Measurements from ENCODE around the genes TBCB and ZNF569.

DNA sequence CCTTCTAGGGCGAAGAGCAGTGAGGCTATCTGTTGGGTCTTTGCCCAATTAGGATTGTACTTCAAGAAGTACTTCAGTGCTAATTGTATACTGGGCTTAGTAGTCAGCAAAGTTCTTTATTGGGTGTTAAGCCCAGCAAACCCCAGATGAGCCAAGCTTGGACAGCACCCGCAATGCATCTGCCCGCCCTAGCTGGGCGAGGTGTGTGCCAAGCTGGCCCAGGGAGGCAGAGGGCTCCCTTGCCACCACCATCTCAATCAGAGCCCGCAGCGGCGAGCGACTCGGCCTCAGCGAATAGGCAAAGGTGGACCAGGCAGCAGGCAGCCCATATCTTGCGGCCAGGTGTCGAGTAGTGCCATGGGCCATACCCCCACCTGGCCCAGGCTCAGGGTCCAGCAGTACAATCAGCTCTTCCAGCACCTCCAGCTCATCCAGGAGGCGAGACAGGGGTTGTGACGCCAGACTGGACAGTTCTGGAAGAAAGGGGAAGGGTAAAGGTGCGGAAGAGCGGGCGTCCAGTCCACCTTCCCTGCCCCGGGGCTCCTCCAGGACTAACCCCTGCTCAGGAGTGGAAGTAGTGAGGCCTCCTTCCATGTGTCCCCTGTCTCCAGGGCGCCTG lies 3.0 kb downstream of the IGFLR1 start:
- RRBS, result no CpG with 5 or more reads among the region's 19 CpGs

GRCh38 chr19:35740250-35741436 lies 1.6 kb downstream of the IGFLR1 start:
- RRBS, result 8% methylated on average over 24 of the region's 88 CpGs

GRCh38 chr19:35746316-35746559 lies 787 bp downstream of the PSENEN start:
- RRBS, result no CpG with 5 or more reads among the region's 2 CpGs

- RRBS, result no CpG with 5 or more reads among the region's 8 CpGs
These were observed 983 bp downstream of the HSPB6 start for GRCh38 chr19:35755930-35756161.

DNA sequence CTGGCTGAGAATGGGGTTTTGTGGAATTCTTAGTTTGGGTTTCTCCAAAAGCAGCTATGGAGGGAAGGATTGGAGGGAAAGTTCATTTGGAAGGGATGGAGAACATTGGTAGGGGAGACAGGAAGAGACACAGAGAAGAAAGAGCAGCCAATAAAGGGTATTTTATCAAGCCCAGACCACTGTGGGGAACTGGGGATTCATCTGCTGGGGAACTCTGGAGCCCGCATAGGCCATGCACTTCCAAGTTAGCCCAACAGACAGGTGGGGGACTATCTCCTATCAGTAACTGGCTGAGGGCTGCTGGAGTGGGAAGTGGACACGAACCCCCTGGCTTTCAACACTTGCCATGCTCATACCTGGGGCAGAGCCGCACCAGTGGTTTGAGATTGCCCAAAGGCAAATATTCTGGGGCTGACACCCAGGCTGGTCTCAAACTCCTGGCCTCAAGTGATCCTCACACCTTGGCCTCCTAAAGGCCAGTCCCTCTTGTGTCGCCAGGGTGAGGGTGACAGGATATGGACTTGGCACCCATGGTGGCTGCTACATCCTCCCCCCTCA lies 15.3 kb upstream of the HCST start:
- RRBS, result no CpG with 5 or more reads among the region's 4 CpGs

DNA sequence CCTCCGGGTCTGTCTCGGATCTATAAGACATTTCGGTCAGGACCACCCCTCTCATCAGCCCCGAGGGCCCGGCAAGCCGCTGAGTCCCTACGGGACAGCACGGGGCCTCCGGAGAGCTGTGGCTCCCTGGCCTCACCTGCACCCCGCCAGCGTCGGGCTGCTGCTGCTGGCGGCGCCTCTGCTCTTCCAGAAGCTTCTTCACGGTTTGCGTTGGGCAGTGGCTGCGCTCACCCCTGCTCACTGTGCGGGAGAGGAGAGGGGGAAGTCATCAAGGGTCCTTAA lies 3.8 kb upstream of the HCST start:
- RRBS, result 19% methylated on average over 8 of the region's 18 CpGs

- RRBS, result no CpG with 5 or more reads among the region's 72 CpGs
These were observed at the start of gene TBCB for GRCh38 chr19:36115094-36115923. TBCB (plus strand) TSS chr19:36115468.

- RRBS, result no CpG with 5 or more reads among the region's 34 CpGs
These were observed 5.1 kb downstream of the TBCB start for GRCh38 chr19:36119985-36121119.

DNA sequence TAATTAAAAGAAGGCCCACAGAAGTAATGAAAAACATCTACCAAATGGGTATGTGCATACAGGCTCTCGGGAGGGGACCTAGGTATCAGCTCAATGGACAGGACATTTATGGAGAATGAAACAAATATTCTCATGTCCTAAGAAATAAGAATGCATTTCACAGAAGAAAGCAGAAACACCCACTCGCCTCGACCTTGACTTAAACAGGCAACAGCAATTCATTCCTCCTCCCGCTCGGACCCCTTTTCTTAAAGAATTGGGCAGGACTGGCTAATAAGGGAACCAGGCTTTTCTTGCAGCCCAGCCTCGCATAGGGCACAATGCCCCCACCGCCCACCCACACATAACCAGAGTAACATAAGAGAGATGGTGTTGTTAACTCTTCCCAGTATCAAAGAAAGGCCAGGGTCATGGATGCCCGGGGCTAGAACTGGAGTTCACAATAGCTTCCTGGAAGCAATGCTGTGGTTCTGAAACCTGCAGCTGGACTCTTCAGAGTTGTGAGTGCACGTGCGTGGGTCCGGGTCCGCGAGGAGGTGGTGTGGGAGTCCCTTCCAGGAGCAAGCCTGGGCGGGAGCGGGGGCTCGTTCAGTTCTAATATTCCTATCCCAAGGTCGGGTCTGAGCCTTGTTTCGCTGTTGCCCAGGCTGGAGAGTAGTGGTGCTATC lies 998 bp downstream of the ZFP82 start:
- RRBS, result 32% methylated on average over 4 of the region's 18 CpGs

- RRBS, result no CpG with 5 or more reads among the region's 6 CpGs
These were observed 1.1 kb upstream of the ZNF260 start for GRCh38 chr19:36529204-36529568.

- RRBS, result 14% methylated on average over 8 of the region's 41 CpGs
These were observed 70.7 kb upstream of the ZNF420 start for GRCh38 chr19:37007492-37008033.

DNA sequence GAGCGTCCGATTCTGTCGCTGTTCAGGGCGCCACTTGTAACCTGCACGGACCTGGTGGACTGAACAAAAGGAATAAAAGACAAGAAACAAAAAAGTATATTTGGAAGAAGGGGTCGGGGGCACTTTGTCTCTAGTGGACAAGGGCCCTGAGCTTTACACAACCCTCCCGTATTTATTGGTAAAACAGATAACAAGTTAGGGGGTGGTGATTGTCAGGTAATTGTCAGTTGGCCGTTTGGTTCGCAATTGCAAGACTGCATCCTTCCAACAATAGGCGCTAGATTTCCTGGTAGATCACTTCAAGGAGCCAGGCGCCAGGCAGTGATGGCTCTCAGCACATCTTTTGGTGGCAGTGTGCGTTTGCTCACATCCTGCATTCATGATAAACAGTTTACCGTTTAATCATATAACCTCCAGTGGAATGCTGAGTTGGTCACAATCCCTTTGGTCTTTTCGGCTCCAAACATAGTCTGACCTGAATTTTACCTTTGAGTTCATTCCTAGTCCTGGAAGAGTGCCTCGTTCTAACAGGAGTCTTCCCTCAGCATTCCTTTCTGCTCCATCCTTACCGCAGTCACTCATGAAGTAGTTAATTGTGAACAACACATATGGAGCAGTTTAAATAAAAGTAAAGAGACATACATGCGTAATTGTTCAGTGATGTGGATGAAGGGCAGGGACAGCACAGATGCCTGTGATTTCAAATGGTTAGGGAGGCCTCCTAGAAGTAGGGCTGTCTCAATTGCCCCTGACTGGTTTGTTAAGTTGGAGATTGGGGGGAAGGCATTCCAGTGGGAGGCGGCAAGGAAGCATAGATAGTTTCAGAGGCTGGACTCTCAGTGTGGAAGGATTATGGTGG lies 1.2 kb downstream of the ZNF875 start:
- RRBS, result no CpG with 5 or more reads among the region's 18 CpGs

- RRBS, result under 1% methylated on average over 22 of the region's 75 CpGs
These were observed at the start of gene ZNF569 for GRCh38 chr19:37466507-37467646. ZNF569 (minus strand) TSS chr19:37467444.

DNA sequence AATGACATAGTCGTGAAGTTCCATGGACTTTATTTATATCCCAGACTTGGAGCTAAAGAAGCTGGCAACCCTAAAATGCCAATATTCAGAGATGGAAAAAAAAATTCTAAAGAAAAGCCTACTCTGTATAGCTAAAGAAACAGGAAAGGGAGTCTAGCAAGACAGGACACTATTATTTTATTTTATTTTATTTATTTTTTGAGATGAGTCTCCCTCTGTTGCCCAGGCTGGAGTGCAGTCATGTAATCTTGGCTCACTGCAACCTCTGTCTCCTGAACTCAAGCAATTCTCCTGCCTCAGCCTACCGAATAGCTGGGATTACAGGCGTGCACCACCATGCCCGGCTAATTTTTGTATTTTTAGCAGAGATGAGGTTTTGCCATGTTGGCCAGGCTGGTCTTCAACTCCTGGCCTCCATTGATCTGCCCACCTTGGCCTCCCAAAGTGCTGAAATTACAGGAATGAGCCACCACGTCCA lies 24.3 kb downstream of the ZNF540 start:
- RRBS, result no CpG with 5 or more reads among the region's 5 CpGs

DNA sequence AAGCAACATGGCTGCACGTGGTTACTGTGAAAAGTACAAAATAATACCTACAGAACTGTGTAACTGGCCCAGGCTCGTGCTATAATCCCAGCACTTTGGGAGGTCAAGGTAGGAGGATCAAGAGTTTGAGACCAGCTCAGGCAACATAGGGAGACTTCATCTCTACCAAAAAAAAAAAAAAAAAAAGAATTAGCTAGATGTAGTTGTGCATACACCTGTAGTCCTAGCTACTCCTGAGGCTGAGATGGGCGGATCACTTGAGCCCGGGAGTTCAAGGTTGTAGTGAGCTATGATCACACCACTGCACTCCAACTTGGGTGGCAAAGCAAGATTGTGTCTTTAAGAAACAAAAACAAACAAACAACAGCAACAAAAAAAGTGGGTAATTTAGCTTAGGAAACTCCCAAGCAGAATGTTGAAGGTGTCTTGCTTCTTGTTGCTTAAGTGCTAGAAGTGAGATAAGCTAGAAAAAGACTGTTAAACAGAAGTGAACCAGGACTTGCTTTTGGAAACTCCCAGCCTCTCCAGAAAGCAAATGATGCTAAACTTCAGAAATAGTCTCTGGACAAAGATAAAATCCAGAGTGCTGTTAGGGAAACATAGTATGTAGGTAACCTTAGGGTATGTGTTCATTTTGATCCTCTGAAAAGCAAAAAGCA lies 16.4 kb upstream of the ZNF607 start:
- RRBS, result no CpG with 5 or more reads among the region's 4 CpGs

DNA sequence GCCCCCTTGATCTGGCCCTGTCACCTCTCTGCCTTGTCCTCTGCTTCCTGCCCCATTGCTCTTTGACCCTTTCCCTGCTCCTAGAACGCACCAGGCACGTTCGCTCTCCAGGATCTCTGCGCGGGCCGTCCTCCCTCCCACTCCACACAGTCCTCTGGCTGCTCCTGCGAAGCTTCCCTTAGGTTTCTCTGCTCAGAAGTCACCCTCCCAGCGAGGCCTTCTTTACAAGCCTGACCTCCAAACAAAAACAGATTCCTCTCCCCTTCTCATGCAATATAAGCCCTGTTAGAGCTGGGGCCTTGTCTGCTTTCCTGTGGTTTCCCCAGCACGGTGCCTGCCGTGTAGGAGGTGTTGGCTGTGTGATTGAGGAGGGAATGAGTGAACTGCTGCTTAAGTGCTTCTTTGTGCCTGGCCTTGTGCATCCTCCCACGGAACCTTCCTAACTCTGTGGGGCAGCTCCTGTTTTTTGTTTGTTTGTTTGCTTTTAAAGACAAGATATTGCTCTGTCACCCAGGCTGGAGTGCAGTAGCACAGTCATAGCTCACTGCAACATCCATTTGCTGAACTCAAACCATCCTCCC lies 81.8 kb downstream of the SIPA1L3 start:
- RRBS, result no CpG with 5 or more reads among the region's 11 CpGs

DNA sequence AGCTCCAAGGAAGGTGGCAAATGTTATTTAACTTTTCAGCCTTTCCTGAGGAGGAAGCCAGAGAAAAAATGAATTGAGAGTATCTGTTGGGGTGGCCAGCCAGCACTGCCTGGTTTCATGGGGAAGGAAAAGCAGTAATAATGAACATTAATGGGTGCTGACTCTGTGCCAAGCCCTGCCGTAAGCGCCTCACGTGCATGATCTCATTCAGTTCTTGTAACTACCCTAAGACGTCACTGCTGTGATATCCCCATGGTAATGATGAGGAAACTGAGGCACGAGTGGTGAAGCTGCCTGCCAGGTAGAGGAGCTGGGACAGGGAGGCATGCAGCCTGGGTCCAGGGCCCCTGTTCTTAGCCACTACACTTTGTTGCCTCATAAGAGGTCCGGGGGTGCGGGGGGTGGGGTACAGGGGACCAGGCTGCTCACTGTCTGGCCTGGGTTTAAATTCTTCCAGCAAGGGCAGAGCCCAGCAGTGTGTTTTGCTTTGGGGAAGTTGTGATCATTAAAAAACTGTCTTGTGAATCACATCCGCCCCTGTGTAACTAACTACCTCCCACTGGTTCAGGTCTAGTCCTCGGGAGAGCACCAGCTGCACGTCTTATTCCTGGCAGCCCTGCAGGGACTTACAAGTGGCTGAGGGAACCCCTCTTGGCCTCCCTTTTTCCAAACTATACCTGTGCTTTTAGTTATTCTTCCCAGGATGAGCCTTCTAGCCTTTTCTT lies 127.3 kb downstream of the SIPA1L3 start:
- RRBS, result no CpG with 5 or more reads among the region's 10 CpGs

DNA sequence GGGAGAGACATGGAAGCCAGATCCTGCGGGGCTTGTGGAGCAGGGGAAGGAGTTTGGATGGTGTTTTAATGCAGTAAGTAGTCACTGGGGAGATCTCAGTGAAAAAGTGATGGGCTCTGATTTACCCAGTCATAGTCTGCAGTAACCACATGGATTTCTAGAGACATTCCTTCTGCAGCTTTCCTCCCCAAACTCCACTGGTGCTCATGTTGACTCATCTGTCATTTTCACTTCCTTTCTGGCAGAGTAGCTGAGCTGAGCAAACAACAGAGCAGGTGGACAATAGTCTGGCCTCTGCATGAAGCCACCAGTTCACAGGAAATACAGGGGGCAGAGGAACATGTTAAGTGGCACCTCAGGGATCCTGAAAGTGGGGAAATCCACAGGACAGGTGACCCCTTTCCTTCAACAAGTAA lies 144.0 kb downstream of the DPF1 start:
- RRBS, result no CpG with 5 or more reads among the region's 1 CpG

DNA sequence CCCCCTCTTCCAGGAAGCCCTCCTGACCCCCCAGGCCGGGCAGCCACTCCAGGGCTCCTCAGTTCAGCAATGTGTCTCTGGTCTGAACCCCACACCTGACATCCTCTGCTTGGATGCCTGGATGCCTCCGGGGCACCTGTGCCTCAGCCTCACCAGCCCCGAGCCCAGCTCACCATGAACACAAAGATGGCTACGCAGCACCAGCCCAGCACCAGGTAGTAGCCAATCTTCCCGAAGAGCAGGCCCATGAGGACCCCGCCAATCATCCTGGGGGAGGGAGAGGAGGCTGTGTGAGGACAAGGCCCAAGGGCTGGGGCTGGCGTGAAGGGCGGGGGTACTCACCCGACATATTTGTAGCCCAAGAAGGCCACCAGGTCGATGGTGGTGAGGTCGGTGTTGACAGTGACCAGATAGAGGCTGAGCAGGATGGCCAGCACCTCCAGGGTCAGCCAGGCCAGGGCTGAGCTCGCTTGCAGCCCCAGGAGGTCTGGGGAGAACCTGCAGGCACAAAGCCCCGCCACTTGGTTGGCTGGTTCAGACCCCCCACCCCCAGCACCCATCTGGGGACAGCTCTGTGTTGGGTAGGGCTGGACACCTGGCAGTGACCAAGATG lies 3.3 kb downstream of the C19orf33 start:
- RRBS, result 63% methylated on average over 2 of the region's 13 CpGs

All from AG09309 (cell line).